ENCODE data around the genes PIP4K2B and ERBB2.

DNA sequence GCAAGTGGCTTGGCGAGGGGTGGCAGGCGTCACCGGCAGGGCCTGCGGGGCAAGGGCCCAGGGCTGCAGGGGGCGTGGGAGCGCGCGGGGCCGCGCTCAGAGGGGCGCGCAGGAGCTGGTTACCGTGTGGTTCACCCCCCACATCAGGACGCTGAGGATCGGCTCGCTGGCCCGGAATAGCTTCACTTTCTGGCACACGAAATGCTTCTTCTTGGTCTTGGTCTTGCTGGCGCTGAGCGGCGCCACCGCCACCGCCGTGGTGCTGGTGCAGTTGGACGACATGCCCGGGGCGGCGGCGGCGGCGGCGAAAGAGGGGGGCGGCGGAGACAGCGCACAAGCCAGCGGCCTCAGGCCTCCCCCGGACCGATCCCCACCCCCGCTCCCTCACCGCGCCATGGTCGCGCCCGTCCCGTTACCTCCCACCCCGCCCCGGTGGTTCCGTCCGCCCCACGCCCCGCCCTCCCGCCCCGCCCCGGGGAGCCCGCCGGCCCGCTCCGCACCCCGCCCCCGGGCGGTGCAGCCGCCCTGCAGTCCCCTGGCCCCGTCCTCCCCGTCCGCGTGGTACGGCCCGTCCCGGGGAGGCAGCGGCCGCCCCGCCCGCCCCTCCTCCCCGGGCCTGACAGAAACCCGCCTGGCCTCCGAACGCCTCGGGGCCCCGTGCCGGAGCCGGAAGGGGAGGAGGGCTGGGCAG is at the start of gene PIP4K2B:
TSS of gene PIP4K2B (minus strand) at position 414 of the 691 bp plus-strand sequence.
- PRO-cap, result bidirectional peak, plus-strand start at position 553 of the sequence, minus-strand start at position 382 of the sequence
- RAMPAGE, long total RNA, 2 experiments, result start-site peak on the minus strand in 2 of 2 experiments, centred at positions 342 to 356 of the sequence, 250 to 542 reads per replicate

DNA sequence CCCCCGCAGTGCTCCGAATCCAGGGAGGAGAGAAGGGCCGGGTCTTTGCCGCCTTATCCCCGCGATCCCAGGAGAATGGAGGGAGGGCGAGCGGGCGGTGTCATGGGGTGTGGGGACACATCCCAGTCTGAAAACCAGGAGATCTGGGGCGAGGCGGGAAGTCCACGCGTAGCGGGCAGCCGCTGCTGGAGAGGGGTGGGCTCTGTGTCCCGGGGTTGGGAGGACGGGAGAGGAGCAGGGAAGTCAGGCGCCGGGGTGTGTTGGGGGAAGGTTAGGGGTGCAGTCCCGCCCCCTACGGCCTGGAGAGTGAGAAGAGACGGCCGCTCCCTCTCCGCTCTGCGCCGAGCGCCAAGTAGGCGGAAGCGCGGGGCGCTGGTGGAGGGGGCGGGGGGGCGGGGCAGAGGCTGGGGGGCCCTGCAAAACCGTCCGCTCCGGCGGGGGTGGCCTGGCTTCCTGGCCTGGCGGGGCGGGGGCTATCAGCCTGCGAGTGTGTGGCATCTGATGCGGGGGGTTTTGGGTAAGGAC is 497 bp downstream of the LASP1 start:
- PRO-cap, result bidirectional peak, plus-strand start at position 295 of the sequence, minus-strand start at position 350 of the sequence
- RAMPAGE, long total RNA, 2 experiments, result no peak in any of the 2 experiments

DNA sequence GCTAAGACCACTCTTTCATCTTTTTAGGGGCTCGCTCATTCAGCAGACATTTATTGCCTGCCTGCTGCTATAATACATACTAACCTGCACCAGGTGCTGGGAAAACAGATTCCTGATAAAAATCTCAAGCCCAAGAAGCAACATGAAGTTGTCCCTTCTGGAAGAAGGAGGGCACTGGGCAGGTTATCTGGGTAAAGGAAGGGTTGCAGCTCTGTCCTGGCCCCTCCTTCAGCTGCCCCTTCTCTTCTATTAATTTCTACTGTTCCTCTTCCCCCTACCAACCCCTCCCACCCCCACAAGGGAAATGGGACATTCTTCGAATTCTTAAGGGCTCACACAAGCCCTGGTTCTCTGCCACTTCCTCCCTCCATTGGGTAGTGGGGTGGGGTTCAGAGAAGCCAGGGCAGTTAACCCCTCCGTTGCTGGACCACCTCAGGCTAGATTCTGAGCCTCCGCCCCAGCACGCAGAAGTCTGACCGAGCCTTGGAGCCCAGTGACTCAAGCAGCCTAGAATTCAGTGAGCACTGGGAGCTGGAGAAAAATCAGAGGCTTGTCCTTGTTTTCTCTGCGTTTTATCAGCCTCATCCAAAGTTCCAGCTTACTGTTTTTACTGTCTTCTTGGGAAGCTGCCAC is 10.0 kb downstream of the LASP1 start:
- PRO-cap, result no peak
- RAMPAGE, long total RNA, 2 experiments, result no peak in any of the 2 experiments

DNA sequence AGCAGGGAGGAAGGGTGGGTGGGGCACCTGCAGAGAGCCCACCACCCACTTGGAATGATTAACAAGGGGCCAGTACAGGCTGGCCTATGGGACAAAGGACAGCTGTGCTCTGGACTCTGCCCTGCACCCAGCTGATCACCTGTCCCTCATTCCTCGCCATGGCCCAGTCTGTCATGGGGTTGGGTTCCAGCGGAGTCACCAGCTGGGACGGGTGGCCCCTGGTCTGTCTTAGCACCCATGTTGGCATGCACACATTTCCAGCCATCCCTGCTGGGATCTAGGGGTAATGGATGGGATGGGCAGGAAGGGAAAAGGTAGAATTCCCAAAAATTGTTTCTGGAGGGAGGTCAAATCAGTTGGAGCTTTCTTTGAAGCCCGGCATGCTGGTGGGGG is 15.6 kb downstream of the LASP1 start:
- PRO-cap, result no peak
- RAMPAGE, long total RNA, 2 experiments, result no peak in any of the 2 experiments

DNA sequence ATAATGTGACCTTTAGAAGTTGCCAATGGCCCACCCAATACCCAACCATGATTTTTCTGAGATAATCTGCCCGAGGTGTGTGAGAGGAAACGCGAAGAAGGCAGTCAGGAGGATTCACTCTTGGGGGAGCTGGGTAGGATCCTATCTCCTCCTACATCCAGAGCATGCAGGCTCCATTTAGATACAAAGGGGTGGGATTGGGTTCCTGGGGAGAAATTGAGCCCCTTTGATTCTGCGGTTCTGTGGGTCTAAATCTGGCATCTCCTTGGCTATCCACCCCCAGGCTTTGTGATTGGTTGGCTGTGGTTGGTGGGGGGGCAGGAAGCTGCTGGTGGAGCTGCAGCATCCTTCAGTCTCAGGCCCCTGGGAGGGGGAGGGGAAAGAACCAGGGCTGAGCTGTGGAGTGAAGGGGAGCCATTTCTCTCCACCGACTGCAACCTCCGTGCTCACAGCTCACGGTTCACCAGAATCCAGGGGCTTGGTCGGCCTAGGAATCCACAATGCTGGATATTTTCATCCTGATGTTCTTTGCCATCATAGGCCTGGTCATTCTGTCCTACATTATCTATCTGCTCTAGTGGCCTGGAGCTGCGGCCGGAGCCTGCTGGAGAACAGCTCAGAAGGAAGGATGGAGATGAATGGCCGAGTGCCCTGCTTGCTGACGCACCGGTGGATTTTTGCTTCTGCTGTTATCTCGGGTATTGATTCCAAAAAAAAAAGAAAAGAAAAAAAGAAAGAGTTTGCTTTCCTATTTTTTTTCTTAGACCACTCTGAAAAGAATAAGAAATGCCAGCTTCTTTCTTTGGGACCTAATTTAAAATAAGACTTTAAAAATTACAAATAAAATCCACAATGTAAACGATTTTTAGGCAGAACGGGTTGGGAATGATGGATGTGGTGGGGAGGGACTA is 41.8 kb downstream of the FBXO47 start:
- PRO-cap, result unidirectional peak, plus-strand start at position 417 of the sequence
- RAMPAGE, long total RNA, 2 experiments, result start-site peak on the plus strand in 1 of 2 experiments, centred at position 396 of the sequence, 20 reads per replicate

GRCh38 chr17:38984929-38985258 is 17.7 kb upstream of the FBXO47 start:
- PRO-cap, result no peak
- RAMPAGE, long total RNA, 2 experiments, result no peak in any of the 2 experiments

DNA sequence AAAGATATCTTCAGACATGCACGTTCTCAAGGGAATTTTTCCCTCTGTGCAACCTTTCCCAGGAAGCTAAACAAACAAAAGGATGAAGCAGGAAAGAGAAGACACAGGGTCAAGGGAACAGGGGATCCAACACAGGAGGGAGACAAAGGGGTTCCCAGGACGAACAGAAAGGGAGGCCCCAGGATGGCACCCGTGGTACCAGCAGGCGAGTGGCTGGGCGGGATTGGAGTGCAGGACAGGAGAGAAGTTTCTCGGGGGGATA is 13.9 kb downstream of the PLXDC1 start:
- PRO-cap, result no peak
- RAMPAGE, long total RNA, 2 experiments, result no peak in any of the 2 experiments

GRCh38 chr17:39174590-39175367 is 8.8 kb upstream of the ARL5C start:
- PRO-cap, result no peak
- RAMPAGE, long total RNA, 2 experiments, result no peak in any of the 2 experiments

DNA sequence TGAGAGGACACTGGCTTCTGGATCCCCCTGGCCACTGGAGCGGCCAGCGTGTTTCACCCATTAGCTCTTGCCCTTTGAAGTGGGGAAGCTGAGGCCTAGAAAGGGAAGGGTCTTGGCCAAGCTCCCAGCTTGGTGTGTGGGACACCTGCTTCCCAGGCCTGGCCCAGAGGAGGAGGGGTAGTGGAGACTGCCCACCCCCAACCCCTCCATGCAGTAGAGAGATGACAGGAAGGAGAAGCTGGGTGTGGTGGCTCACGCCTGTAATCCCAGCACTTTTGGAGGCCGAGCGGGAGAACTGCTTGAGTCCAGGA is 6.4 kb downstream of the RPL19 start:
- PRO-cap, result no peak
- RAMPAGE, long total RNA, 2 experiments, result no peak in any of the 2 experiments

DNA sequence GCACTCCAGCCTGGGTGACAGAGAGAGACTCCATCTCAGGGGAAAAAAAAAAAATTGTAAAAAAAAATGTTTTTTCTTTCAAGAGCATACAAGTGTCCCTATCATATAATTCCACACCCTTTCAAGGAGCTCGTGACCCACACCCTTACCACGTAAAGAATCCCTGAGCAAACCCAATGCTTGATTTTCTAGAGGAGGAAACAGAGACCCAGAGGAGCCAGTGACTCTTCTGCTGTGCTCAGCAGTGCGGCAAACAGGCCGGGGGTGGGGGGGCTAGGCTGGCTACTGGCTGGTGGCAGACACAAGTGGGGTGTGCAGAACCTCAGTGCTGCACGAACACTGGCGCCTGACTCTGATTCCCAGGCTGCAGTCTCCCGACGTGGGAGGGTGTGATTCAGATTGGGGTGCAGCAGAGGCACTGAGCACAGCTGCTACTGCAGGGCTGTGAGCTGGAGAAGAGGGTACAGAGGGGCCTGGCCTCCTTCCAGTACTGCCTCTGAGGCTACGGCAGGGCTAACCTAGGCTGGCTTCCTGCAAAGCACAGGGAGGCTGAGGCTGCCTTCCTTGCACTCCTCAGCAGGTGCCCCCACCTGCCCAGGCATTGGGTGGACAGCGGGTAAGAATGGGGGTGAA is 8.0 kb downstream of the RPL19 start:
- PRO-cap, result no peak
- RAMPAGE, long total RNA, 2 experiments, result no peak in any of the 2 experiments

DNA sequence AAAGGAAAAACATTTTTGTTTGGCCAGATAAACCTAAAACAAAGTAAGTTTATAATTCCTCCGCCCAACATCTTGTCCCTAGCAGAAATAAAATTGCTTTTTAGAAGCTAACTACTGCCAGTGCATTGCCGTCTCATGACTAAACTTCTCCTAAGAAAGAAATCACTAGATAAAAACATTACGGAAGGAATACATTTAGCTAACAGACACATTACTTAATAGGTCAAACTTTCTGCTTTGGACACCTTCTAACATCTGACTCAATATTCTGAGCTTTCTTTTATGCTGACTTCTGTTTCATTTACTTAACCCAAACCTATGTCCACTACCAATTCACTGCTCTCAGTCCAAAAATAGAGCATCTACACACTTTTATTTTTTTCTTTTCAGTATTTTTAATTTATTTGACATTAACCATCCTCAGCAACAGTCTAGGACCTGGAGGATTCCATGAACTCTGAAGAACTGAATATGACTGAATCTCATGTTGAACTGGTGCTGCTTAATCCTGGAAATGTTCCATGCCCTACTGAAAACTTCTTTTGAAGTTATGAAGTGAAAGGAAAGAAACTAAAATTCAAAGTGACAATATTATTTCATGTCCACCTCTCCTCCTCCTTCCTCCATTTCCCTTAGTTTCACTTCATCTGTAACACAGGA is 36.0 kb downstream of the FBXL20 start:
- PRO-cap, result no peak
- RAMPAGE, long total RNA, 2 experiments, result no peak in any of the 2 experiments

GRCh38 chr17:39400908-39401520 is 412 bp downstream of the FBXL20 start:
- PRO-cap, result no peak
- RAMPAGE, long total RNA, 2 experiments, result no peak in any of the 2 experiments

DNA sequence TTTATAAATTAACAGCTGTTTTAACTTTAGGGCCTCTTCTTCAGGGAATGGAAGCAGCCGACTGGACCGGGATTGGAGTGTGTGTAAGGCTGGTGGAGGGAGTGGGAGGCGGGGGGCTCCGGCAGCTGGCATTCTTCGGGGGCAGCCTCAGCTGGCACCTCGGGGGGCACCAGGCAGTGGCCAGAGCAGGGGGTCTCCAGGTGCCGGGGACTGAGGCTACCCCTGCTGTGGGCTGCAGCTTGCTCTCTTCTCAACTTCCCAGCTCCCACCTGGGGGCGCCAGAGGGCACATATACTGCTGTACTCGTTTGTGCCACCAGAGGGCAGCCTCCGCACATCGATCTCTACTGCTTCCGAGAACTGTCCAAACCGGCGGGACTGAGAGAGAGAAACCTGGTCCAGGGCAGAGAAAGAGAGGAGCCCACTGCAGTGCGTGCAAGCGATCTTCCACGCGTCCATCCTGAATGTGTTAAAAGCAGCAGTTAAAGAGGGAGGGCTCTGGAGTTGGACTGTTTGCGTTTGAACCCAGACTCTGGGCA is 4.9 kb upstream of the PPP1R1B start:
- PRO-cap, result no peak
- RAMPAGE, long total RNA, 2 experiments, result no peak in any of the 2 experiments

DNA sequence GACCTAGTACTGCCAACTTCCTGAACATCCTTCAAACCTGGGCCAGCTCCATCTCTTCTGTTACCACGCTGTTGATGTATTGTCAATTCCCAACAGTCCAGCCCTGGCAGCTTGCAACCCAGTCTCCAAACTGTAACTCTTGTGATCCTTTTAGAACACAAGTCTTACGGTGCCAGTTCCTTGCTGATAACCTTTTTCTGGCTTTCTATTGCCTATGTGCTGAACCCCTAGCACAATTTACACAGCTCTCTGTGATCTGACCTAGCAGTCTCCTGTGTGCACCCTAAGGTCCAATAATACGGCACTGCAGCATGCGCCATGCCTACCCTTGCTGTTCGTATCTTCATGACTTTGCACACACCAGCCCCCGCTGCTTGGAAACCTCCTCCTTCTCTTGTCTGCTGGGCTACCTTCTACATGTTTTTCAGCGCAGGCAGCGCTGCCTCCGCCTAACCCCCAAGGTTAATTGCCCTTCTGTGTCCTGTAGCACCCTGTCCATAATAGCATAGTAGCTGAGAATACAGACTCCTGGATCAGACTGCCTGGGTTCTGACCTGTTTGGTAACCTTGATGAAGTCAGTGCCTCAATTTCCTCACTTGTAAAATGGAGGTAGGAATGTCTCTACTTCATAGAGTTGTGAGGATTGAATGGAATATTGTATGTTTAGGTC is 1.3 kb downstream of the STARD3 start:
- PRO-cap, result no peak
- RAMPAGE, long total RNA, 2 experiments, result no peak in any of the 2 experiments

GRCh38 chr17:39674753-39675406 is 6.6 kb downstream of the PNMT start:
- PRO-cap, result bidirectional peak, plus-strand start at chr17:39675166, minus-strand start at chr17:39674955
- RAMPAGE, long total RNA, 2 experiments, result no peak in any of the 2 experiments

GRCh38 chr17:39699521-39700351 is at the start of gene ERBB2:
Gene ERBB2 (plus strand): TSS chr17:39700064.
- PRO-cap, result bidirectional peak, plus-strand start at chr17:39700071, minus-strand start at chr17:39699913
- RAMPAGE, long total RNA, 2 experiments, result no peak in any of the 2 experiments

DNA sequence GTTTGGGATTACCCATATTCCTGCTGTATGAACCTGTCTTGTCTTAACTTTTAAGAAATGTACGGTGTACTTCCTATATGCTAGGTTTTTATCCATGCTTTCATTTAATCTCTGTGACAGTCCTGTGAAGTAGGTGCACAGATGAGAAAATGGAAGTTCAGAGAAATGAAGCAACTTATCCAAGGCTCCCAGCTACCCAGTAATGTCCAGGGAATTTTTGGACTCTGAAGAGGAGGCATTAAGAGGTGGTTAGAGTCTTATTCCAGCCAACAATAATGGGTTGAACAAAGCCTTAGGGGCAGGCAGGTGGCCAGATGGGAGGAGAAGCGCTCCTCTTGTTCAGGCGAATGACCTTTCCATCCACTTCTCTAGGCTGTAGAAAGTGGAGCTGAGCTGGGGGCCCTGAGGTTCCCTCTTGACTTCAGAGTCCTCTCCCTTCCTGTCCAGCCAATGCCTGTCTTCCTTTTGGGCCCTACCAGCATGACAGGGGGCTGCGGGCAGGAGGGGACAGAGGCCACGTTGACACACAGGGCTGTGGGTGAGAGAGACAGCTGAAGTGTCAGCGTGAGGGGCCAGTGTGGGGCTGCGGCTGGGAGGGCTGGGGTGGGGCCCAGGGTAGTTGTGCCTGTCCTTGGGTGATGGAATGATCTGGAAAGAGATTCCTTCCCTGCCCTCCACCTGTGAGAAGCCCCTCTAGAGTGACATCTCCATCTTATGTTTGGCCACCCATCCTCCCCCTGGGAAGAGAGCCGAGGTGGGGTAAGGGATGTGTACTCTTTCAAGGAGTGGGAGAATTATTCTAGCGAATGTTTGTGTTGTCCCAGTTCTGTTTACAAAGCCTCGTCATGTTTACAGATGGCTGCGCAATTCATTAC is 3.0 kb downstream of the ERBB2 start:
- PRO-cap, result no peak
- RAMPAGE, long total RNA, 2 experiments, result no peak in any of the 2 experiments

- PRO-cap, result no peak
- RAMPAGE, long total RNA, 2 experiments, result no peak in any of the 2 experiments
These were observed 7.2 kb downstream of the ERBB2 start for GRCh38 chr17:39707016-39707553.

- PRO-cap, result no peak
- RAMPAGE, long total RNA, 2 experiments, result no peak in any of the 2 experiments
These were observed 11.9 kb downstream of the ERBB2 start for GRCh38 chr17:39711746-39712246.

GRCh38 chr17:39712247-39712783 is 12.5 kb downstream of the ERBB2 start:
- PRO-cap, result no peak
- RAMPAGE, long total RNA, 2 experiments, result no peak in any of the 2 experiments